ENCODE results near the genes TAAR8 and SGK1.

DNA sequence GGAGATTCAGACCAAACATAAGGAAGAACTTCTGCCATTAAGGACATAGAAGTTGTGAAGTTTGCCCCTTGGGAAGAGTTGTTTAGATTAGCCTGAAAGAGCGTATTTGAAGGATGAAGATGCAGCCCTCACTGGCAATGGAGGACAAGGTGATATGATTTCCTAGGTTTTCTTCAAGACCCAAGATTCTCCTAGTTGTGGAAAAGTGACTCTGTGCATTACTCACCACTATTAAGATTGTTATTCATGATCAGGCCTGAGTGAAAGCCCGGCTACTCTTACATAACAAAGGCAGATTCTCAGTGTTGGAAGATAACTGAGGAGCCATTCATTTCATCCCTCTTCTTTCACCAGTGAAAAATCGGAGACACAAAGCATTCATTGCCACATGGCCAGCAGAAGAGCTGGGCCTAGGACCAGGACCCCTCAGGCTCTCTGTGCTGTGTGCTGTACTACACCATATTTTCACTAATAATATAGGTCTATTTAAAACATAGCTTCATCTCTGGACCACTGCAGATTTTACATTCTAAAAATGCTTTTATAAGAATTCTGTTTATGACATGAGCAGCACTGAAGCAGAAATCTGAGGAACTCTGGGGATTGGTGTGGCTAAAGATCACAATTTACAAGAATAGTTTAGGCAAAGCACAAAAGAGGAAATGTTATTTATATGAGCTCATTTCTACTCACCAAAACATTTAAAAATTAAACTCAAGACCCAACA lies 181.8 kb upstream of the CCN2 start:
- RRBS: no CpG with 5 or more reads among the region's 3 CpGs

- RRBS: no CpG with 5 or more reads among the region's 6 CpGs
Observed at GRCh38 chr6:132552294-132552843, at the start of gene TAAR8. Gene TAAR8, plus strand, starts transcription at chr6:132552672.

GRCh38 chr6:132672429-132672841 lies 13.5 kb upstream of the TAAR1 start:
- RRBS: no CpG with 5 or more reads among the region's 5 CpGs

GRCh38 chr6:132719654-132720322 lies 5.9 kb upstream of the VNN1 start:
- RRBS: no CpG with 5 or more reads among the region's 8 CpGs

DNA sequence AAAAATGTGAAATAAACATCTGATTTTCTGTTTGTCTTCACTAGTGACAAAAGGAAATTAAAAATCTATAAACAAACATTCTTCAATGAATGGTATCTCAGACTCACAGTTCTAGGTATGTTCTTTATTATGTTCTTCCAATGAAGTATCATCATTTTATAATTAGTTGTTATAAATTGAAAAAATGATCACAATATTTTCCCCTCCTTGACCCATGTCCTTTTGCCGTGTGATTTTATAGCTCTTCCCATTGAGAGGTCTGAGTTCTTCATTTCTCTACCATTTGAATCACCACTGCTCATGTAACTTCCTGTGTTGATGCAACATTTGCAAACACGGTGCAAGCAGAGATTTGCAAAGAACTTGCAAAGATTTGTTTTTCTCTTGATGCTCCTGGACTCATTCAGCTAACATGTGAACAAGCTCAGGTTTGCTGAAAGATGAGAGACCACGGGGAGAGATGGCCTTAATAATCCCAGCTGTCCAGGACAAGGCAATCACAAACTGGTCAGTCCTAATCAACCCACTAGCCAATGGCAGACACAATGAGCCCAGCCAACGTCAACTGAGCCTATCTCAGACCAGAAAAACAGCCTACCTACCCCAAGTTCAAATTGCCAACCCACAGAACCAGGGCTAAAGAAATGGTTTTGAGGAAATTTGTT lies 8.6 kb downstream of the VNN2 start:
- RRBS: no CpG with 5 or more reads among the region's 4 CpGs

- RRBS: no CpG with 5 or more reads among the region's 11 CpGs
Observed at GRCh38 chr6:132817352-132818414, 3.3 kb downstream of the RPS12 start.

DNA sequence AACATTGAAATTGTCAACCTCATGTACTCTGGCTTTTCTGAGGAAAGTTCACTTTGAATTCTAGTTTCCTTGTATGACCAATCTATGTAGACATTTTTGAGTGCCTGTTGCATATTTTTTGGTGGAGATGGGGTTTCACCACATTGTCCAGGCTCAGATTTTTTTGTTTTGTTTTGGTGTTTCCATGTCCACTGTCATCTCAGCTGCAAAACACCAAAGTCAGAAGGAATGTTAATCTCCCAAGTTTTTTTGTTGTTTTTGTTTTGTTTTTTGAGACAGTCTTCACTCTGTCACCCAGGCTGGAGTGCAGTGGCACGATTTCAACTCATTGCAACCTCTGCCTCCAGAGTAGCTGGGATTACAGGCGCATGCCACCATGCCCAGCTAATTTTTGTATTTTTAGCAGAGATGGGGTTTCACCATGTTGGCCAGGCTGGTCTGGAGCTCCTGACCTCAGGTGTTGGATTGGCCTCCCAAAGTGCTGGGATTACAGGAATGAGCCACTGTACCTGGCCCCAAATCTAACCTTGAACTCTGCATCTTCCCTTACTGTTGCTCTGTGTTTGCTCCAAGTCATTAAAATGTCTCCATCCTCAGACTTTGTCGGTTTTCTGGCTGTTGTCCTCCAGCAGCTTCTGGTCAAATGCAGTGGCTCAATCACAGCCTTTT lies 4.4 kb downstream of the RPS12 start:
- RRBS: no CpG with 5 or more reads among the region's 3 CpGs

DNA sequence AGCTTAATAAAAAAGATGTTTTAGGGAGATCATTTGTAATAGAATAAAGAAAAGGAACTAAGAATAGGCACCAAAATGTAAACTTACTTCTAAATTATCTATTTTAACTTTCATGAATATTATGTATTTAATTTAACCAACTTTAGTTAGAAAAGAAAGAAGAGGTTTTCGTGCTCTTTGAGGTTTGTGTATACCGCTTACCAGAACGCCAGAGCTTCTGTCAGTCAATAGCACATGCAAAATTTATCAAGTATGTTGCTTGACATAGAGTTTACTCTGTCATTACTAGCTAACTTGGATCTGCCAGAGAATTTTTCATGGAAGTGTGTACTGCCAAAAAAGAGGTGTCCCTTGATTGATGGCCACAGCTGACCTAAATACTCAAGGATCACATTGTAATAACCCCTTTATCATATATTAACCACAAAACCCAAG lies 194.2 kb upstream of the EYA4 start:
- RRBS: no CpG with 5 or more reads among the region's 3 CpGs

GRCh38 chr6:133062106-133062685 lies 179.0 kb upstream of the EYA4 start:
- RRBS: no CpG with 5 or more reads among the region's 5 CpGs

DNA sequence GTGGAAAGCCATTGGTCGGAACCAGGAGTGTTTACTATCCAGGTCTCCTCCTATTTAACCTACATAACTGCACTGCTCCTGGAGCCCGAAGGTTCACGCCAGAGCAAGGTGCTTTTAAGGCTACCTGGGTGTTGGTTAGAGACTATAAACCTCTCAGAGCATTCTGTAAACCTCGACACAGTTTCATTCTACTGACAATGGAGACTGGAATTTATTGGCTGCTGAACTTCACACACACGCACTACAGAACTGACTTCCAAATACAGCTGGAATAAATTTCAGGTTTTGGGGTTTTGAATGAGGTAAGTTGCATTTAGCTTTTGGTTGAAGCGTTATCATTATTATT lies 128.8 kb downstream of the EYA4 start:
- RRBS: no CpG with 5 or more reads among the region's 6 CpGs

DNA sequence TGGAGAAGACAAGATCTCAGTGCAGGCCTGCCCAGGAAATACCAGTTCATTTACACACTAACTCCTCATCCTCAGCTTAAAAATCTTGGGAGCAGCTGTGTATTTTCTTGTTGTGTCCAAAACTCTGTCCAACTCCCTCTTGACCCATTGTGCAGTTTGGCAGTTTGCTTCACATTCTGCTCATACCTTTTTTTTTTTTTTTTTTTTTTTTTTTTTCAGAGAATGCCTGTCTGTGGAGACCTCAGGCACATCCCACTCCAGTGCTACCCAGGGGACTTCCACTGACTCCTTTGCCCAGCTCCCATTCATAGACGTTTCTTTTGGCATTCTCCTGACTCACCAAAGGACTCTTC lies 265.9 kb upstream of the TCF21 start:
- RRBS: no CpG with 5 or more reads among the region's 1 CpG

GRCh38 chr6:133881964-133882357 lies 7.0 kb upstream of the TCF21 start:
- RRBS: no CpG with 5 or more reads among the region's 3 CpGs

- RRBS: no CpG with 5 or more reads among the region's 10 CpGs
Observed at GRCh38 chr6:134168472-134169419, 116.3 kb upstream of the SLC2A12 start.

DNA sequence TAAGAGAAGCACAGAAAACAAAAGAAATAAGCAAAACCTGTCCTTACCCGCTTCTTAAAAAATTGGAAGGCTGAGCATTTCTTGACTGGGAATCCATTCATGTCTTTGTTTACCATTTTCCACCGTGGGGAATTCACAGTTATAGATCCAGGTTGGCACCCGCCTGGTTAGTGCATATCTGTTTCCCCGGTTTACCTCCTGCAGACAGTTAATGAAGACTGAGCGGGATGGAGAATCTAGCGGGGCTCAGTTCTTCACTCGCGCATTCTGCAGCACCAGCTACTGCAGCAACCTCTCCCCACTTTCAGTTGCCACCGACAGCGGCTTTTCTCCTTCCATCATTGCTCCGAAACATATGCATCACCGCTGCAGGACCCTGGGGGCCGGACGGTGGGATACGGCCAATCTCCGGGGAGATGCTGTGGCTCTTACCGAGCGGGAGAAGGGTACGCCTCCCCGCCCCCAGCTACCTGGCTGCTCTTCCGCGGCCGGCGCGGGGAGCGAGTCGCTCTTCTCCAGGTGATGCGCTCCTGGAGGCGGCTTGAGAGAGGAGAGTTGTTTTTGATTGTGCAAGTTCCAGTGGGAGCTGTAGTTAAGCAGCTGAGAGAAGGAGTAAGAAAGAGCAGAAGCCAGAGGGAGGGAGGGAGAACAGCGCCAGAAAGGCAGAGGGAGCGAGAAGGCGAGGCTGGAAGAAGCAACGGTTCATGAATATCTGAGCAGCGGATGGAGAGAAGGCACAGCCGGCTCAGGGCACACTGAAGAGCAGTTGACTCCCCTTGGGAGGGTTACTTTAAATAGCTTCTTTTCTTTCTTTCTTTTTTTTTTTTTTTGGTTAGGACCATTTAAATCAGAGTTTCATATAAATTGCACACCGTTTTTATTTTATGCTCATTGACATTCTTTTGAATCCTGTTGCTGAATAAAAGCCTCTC lies at the start of gene SGK1:
TSS of gene SGK1 (minus strand) at position 768 of the 932 bp plus-strand sequence.
- RRBS: 28% methylated on average over 7 of the region's 36 CpGs

DNA sequence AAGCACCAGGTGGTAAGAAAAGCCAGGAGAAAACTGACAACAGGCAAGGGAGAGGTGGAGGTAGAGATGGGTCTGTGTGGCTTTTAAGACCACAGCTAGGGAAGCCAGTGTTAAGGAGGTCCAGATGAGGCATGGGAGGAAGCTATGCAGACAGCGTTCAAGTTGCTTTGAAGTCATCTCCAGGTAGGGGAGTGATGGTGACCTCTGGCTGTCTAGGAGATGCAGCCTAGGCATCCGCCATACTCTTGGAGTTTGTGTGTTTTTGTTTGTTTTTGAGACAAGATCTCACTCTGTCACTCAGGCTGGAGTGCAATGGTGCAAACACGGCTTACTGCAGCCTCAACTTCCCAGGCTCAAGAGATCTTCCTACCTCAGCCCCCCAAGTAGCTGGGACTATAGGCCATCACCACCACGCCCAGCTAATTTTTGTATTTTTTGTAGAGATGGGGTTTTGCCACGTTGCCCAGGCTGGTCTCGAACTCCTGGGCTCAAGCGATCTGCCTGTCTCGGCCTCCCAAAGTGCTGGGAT lies 143.0 kb upstream of the SGK1 start:
- RRBS: no CpG with 5 or more reads among the region's 8 CpGs

- RRBS: no CpG with 5 or more reads among the region's 15 CpGs
Observed at GRCh38 chr6:134630434-134631309, 312.8 kb upstream of the SGK1 start.

- RRBS: no CpG with 5 or more reads among the region's 5 CpGs
Observed at GRCh38 chr6:134830009-134830681, 119.8 kb downstream of the ALDH8A1 start.

DNA sequence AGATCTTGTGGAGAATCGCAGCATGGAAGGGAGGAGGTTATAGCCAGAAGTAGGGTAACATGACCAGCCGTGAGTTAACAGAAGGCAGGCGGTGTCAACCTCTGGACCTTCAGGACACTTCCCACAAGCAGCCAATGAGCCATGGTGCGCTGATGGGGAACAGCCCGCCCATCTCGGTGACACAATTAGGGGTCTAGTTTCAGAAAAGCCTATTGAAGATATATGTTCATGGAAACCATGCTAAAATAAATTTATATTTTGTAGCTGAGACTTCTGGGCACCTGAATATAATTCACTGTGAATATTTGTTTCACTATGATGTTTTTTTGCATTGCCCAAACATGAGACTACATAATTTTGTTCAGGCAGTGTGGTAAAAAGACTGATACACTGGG lies 98.2 kb downstream of the ALDH8A1 start:
- RRBS: no CpG with 5 or more reads among the region's 6 CpGs

GRCh38 chr6:134863703-134864119 lies 86.2 kb downstream of the ALDH8A1 start:
- RRBS: no CpG with 5 or more reads among the region's 6 CpGs

- RRBS: no CpG with 5 or more reads among the region's 2 CpGs
Observed at GRCh38 chr6:134949524-134949965, 356 bp downstream of the ALDH8A1 start.